SK-MEL-5 (cell line): ENCODE measurements around a stretch of chr5.

DNA sequence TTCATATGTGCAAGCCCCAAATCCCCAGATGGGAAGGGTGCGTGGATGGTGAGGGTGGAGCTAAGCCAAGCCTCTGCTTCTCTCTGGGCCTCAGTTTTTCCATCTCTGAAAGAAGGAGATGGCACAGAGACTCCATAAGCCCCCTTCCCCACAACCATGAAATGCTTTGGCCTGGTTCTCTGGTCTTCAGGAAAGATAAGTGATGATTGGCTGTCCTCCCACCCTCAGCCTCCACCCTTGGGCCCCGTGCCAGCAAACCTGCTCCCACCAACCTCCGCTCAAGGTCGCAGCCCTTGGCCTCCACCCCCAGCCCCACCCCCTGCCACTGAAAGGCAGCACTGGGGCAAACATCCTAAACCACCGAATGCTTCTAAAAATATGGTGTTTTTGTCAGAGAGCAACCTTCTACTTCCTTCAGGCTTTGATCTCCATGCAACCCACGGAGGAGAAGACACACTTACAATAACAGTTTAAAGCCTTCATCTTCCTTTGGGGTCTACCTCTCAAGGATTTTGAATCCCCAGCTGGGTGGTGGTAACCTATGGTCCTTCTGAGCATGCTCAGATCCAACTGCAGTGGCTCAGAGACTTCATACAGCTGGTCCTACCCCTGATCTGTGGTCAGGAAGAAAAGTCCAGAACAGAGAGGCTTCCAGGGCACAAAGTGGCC, 24.0 kb upstream of the TCF7 start:
RAMPAGE:
- cytosol, long total RNA = no peak
- long total RNA = no peak
- nucleus, long total RNA = no peak

GRCh38 chr5:134141964-134142453, 27.5 kb downstream of the TCF7 start:
RAMPAGE:
- cytosol, long total RNA = no peak
- long total RNA = no peak
- nucleus, long total RNA = no peak

GRCh38 chr5:134150620-134151393, 25.9 kb downstream of the SKP1 start:
RAMPAGE:
- cytosol, long total RNA = no peak
- long total RNA = no peak
- nucleus, long total RNA = no peak

GRCh38 chr5:134158322-134158825, 18.4 kb downstream of the SKP1 start:
RAMPAGE:
- cytosol, long total RNA = no peak
- long total RNA = no peak
- nucleus, long total RNA = no peak

DNA sequence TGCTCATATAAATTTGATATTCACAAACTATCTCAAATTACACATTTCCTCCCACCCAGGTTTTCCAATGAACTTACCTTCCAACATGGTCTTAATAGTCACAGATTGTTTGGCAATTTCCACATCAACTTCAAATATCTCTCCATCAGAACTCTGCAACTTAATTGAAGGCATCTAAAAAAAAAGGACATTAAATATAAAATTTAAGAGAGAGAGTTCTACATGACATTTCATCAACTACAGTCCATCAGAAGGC, 3.0 kb downstream of the SKP1 start:
RAMPAGE:
- cytosol, long total RNA = no peak
- long total RNA = no peak
- nucleus, long total RNA = no peak

DNA sequence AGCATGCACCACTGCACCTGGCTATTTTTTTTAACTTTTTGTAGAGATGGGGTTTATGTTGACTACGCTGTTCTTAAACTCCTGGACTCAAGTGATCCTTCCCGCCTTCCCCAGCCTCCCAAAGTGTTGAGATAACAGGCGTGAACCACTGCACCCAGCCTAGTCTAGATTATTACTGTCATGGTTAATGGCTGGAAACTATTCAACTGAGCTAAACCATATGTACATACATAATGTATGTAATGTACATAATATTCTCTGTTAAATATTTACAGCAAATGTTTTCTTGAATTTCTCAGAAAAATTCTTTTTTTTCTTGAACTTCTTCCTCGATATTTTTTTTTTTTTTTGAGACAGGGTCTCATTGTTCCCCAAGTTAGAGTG, 21.3 kb downstream of the PPP2CA start:
RAMPAGE:
- cytosol, long total RNA = no peak
- long total RNA = no peak
- nucleus, long total RNA = no peak

RAMPAGE:
- cytosol, long total RNA = start-site peak on the plus strand at chr5:134226402-134226437, 13 and 8 reads in 2 replicates
- long total RNA = no peak
- nucleus, long total RNA = no peak
Measured at GRCh38 chr5:134226302-134226886, 521 bp upstream of the PPP2CA start.

GRCh38 chr5:134244952-134245641, 19.2 kb upstream of the PPP2CA start:
RAMPAGE:
- cytosol, long total RNA = no peak
- long total RNA = no peak
- nucleus, long total RNA = no peak

DNA sequence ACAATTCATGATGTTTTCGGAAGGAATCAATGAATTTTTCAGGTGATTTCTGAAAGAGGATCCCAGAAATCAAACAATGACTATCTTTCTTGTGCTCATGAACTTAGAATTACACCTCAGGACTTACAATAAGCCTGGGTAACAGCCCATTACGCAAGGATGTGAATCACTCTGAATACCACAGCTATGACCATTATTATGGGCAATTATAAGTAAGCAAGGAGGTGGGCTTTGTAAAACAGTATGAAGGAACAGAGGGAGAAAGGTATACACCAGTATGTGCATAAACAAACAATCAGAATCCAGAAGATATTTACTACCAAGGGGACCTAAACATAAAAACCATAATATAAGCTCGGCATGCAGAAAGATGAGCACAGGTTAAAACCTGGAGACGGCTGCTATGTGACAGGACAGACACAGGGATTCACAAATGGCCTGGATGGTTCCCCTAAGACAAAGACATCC, 21.6 kb upstream of the PPP2CA start:
RAMPAGE:
- cytosol, long total RNA = no peak
- long total RNA = no peak
- nucleus, long total RNA = no peak

RAMPAGE:
- cytosol, long total RNA = no peak
- long total RNA = no peak
- nucleus, long total RNA = no peak
Measured at GRCh38 chr5:134415738-134416335, 4.2 kb upstream of the CDKN2AIPNL start.

DNA sequence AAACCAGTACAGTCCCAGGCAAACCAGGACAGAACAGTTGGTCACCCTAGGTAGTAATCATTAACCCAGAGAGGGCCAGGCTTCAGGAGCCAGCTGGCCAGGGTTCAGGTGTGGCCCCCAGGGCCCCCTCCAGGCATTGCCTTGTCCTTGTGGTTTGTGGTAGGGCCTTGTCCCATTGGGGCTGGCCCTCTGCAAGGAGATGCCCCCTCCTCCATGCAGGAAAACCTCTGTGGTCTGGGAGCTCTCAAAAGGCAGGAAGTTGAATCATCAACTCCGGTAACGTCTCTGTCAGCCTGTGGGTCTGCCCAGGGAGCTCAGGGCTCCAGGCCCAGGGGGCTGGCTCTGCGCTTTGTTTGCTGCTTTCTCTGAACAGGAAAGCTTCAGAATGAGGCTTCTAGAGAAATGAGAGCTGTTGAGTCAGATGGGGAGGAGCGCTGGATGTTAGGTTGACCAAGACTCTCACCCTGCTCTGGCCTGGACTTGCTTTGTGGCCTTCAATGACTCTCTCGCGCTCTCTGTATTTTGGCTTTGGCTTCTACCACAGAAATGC, 22.2 kb upstream of the JADE2 start:
RAMPAGE:
- cytosol, long total RNA = no peak
- long total RNA = no peak
- nucleus, long total RNA = no peak

DNA sequence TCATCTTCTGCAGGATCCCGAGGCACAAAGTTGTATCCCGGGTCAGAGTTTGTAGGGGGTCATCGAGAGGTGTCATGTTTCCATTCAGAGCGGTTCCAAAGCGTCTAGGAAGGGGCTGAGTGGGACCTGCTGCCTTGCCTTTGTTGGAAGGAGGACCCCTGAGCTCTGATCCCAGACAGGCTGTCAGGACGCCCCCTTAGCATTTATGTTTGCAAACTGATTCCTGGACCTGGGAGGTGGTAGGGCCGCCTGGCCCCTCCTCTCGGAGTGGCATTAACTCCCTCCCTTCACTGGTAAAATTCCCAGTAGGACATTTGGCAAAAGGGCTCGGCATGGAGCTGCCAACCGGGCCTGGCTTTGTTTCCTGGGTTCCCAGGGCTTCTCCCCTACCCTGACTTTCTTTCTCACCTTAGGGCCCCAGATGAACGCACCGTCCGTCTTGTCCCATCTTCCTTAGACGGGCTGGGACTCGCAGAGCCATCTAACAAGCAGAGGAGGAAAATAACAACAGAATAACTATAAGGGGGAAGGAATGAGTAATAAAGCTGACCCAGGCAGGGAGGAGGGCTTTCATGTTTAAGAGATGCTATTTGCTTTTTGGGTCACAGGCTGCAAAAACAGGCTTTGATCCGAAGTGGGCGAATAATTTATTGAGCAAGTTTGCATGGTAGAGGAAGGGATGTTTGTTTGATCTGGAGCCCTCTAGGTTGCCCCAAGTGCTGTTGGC, 2.6 kb downstream of the JADE2 start:
RAMPAGE:
- cytosol, long total RNA = no peak
- long total RNA = no peak
- nucleus, long total RNA = no peak

DNA sequence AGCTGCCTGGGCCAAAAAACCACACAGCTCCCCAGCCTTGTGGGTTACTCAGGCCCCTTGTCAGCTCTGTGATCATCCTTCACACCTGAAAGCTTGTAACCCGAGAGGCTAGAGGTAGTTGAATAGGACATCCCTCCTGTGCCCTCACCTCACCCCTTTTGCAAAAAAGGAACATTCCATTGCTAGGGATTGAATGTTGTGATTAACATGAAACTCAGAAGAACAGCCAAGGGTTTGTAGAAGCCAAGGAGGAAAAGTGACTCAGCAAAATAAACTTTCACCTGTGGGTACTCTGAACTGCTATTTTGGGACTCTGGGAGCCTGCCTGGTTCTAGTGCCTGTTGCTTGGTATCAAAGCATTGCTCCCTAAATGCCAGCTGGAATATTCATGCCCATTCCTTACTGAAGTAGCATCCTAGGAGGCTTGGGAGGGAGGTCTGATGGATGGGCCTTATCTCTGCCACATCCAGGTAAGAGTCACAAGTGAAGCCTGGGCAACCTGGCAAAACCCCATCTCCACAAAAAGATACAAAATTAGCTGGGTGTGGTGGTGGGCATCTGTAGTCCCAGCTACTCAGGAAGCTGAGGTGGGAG, 40.2 kb downstream of the SAR1B start:
RAMPAGE:
- cytosol, long total RNA = no peak
- long total RNA = no peak
- nucleus, long total RNA = no peak

DNA sequence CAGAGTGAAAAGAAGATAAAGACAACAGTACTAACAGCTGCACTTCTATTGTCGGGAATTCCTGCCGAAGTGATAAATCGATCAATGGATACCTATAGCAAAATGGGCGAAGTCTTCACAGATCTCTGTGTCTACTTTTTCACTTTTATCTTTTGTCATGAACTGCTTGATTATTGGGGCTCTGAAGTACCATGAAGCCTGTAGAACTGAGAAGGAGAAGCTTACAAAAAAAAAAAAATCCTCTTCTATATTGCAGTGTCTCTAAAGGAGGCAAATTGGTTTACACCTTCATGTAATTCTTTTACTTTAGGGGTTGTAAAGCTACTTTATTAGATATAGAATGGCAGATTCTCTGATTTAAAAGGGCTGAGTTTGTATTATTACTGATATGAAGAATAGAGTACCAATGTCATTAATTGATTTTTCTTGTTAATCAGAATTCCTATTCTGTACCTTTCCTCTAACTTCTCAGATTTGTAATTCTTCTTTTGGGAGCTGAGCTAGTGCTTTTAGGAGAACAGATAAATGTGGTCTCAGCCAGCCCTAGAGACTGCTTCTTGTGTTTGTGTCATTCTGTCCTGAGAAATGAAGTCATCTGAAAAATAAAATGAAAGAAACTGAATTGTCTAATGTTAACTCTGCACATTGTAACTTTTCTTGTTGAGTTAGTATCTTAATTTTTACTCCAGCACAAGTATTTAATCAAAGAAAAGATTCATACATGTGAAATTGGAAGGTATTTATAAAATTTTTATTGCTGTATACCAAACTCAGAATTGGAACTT, 7.6 kb upstream of the DDX46 start:
RAMPAGE:
- cytosol, long total RNA = no peak
- long total RNA = no peak
- nucleus, long total RNA = no peak

DNA sequence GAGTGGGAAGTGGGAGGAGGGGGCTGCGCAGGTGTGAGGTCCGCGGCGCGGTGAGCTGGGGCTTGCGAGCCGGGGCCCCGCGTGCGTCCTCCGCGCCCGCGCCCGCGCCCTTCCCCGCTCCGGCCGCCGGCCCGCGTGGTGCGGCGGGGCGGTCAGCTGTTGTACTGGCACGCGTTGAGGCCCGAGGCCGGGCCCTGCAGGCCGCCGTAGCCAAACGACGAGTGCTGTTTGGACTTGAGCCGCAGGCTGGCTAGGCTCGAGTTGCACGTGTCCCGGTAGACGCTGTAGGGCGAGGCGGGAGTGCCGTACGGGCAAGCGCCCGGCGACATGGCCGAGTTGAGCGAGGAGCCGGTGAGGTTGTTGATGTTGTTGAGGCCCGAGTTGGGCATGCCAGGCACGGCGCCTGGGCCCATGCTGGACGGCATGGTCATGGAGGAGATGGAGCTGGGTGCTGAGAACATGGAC, 5.4 kb downstream of the PITX1 start:
RAMPAGE:
- cytosol, long total RNA = no peak
- long total RNA = no peak
- nucleus, long total RNA = no peak

GRCh38 chr5:135113633-135114002, 79.6 kb upstream of the PITX1 start:
RAMPAGE:
- cytosol, long total RNA = no peak
- long total RNA = no peak
- nucleus, long total RNA = no peak

RAMPAGE:
- cytosol, long total RNA = no peak
- long total RNA = no peak
- nucleus, long total RNA = no peak
Measured at GRCh38 chr5:135116038-135116588, 82.1 kb upstream of the PITX1 start.

DNA sequence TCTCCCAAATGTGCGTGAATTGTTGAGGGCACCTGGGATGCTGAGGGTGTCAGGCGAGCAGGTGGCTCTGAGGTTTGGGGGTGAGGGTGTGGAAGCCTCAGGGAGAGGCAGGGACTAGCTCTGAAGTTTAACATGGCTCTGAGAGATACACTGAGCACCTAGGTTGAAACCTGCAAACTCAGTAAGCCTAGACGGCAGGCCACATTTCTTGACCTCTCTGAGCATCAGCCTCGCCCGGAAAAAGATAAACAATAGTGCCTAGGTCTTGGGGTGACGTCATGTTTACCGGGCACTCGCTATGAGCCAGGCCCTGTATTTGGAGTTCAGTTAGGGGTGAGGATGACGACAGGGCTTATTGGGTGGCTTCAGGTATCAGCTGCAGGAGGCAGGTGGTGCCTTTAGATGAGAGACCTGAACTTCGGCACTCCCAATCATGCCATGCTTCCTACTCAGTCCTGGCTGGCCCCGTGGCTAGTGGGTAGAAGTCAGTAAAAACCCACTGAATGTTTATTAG, 107.8 kb upstream of the PITX1 start:
RAMPAGE:
- cytosol, long total RNA = no peak
- long total RNA = no peak
- nucleus, long total RNA = no peak

DNA sequence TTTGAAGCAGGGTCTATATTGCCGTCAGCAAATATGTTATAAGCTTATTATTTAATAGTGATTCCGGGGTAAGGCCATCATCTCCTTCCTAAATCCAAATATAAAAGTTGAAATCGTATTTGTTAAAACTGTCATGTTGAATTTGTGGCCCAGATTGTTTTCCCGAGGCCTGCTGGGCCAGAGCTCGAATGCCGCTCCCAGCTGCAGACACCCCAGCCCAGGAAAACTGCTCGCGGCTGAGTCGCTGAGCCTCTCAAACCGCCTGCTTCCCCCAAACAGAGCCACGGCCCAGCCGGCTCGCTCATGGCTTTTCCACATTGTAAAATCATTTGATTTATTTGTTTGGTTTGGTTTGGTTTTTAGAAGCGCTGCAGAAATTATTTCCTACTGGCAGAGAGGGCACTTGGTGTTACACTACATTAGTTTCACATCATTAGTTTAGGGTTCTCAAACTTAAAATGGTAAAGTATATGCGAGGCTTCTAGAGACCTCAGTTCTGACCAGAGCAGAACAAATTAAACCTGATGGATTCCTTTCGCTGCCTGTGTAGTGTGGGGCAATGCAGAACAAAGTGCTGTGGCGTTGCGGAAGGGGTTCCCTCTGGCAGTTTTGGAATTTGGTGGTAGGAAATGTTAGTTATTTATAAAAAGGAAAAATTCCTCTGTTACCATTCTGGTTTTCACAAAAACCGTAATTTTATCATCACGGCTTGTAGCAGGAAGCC, 156.5 kb upstream of the PITX1 start:
RAMPAGE:
- cytosol, long total RNA = no peak
- long total RNA = no peak
- nucleus, long total RNA = no peak

RAMPAGE:
- cytosol, long total RNA = no peak
- long total RNA = no peak
- nucleus, long total RNA = no peak
Measured at GRCh38 chr5:135336702-135337848, 62.0 kb downstream of the MACROH2A1 start.